Zone of skin (tissue), 1 donor: Measurements from ENCODE around the genes SLC26A3 and THAP5.

GRCh38 chr7:106747302-106747712 lies 86.3 kb upstream of the CCDC71L start:
- RRBS = no CpG with 5 or more reads among the region's 3 CpGs

DNA sequence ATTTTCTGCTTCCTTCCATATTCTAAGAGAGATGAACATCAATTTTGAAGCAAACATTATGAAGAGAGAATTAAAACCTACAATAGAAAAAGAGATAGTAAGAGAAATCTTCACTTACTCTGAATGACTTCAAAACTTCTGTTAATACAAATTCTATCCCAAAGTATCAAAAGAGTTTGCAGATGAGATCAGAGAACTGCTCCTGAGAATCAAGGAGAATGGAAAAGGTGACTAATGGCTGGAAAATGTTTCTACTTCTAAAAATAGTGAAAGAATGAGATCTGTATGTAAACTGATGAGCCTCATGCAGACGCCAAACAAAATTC lies 95.1 kb upstream of the PIK3CG start:
- RRBS = no CpG with 5 or more reads among the region's 1 CpG

- RRBS = no CpG with 5 or more reads among the region's 9 CpGs
Measured at GRCh38 chr7:107077075-107077946, 32.8 kb downstream of the PRKAR2B start.

DNA sequence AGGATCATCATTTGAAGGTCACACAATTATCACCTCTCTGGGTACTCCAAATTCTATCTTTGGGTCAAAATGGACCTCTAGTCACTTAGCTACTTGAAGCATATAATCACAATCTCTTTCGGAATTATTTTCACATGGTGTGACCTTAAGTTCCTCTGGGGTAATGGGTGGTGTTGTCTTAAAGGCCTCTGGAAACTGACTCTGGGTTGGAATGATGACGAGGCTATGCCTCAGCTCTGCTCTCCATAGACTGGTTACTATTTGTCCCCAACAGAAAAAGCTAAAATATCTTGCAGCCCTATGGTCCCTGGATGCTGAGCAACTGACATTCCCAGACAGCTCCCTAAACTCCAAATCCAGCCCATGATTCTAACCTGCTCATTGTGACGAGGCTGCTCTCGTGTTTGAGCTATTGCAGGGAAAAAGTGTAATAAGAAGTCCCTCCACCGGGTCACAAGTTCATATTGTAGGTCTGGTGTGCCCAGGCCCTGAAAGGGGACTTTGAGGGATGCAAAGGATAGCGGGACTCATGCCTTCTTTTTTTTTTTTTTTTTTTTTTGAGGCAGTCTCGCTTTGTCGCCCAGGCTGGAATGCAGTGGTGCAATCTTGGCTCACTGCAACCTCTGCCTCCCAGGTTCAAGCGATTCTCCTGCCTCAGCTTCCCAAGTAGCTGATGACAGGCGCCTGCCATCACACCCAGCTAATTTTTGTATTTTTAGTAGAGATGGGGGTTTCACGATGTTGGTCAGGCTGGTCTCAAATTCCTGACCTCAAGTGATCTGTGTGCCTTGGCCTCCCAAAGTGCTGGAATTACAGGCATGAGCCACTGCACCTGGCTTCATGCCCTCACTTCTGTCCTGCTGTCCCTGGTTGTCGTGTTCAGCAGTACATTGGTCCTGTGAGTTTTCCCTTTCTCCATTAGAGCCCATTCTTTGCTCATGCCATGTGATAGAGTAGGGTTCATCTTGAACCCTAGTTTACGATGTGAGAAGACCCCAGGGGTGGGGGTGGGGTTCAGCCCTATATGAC lies 51.8 kb downstream of the HBP1 start:
- RRBS = no CpG with 5 or more reads among the region's 13 CpGs

DNA sequence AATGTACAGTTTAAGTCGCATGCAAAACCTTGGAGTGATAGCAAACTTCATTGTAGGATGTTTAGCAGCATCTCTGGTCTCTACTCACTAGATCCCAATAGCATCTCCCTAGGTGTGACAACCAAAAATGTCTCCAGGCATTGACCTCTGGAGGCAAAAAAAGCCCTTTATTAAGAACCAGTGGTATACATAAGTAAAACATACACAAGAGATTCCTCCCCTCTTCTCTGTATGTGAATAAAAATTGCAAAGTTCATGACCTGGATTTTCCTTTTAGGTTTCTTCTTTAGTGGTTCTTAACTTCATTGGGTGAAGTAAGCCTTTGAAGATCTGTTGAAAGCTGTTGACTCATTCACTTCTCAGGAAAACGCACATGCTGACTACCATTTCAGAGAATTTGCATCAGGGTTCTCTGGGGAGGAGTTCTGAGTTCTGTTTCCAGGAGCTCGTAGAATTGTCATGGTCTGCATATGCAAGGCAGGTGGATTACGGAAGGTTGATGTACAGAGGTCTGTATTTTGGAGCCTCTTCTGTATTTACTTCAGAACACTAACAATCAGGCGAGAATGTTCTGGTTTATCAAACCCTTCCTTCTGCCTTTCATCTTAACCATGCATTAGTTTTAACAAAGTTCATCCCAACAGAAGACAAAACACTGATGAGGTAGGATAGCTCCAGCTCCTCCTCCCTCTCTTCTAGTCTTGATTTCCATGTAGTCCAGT lies 993 bp upstream of the SLC26A4 start:
- RRBS = no CpG with 5 or more reads among the region's 5 CpGs

DNA sequence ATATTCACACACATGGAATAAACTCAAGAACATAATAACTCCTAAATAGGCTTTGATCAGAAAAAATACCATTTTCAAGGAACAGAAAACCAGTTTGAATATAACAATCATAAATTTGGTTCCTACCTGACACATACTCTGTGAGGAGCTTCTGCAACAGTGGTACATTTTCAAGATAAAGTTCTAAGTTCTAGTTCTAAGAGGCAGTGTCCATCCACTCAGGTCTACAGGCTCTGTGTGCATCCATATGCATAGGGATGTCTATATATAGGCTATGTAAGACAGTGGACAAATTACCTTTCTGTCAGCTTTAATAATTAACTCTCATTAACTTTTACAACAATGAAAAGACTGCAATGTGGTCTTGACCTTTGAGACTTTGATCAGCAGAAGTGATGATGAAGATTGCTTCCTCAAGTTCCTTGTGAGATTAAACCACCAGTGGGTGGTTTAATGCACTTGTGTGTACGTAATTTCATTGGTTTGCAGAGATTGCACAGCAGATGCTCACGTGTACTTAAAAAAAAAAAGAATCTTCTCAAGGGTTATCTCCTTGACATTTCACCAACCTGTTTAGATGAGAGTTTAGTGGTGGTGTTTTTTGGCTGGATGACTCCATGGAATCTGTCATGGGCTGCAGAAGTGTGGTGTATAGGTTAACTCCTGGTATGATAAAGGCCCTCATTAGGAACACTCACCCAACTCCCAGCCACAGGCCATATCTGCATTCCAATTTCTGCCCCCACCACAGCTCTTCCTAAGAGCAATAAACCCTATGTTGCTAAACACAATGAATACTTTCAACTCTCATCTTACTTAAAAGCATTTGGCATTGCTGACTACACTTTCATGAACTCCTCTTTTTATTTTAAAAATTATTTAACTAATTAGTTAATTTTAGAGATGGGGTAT lies at the start of gene SLC26A3:
Gene SLC26A3 (minus strand): TSS at position 239 of the 912 bp plus-strand sequence.
- RRBS = no CpG with 5 or more reads among the region's 2 CpGs

GRCh38 chr7:107952370-107952937 lies 50.5 kb downstream of the LAMB1 start:
- RRBS = no CpG with 5 or more reads among the region's 5 CpGs

GRCh38 chr7:107999373-108000197 lies 3.4 kb downstream of the LAMB1 start:
- RRBS = no CpG with 5 or more reads among the region's 5 CpGs

DNA sequence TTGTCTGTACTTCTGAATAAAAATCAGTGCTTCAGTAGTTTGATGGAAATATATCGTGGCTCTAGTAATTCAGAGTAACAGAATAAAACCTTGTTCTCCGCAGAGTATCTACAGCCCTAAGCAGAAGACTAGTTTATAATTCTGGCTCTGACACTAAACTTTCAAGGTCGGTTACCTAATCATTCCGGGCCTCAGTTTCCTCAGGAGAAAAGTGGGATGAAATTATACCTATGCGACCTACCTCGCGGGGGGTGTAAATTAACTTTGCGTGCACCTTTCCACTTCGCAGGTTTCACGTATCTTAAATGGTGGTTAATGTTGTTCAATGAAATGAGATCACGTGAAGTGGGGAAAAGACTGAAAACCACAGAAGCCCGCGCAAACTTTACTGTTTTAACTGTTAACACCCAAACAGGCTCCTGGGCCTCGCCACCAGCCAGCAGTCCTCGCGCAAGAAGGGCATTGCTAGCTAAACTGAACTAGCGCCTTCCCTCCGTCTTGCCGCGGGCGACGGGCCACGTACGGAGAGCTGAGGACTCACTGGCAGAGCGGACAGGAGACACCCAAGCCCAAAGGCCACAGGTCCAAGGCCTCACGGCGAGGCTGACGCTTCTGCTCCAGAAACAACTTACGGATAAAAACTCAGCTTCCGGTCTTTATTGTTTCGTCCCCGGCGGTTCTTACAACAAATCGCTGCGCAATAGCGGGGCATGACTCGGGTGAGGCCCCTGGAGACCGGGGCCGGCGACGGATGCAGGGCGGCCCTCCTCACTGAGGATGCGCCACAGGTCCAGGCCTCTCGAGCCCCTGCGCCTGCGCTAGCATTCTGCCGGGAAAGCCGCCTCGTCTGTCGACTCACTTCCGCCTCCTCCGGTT lies at the start of gene THAP5:
Gene THAP5 (minus strand): TSS at position 849 of the 876 bp plus-strand sequence.
- RRBS = under 1% methylated on average over 12 of the region's 52 CpGs

GRCh38 chr7:108570378-108570947 lies 789 bp downstream of the DNAJB9 start:
- RRBS = no CpG with 5 or more reads among the region's 20 CpGs

DNA sequence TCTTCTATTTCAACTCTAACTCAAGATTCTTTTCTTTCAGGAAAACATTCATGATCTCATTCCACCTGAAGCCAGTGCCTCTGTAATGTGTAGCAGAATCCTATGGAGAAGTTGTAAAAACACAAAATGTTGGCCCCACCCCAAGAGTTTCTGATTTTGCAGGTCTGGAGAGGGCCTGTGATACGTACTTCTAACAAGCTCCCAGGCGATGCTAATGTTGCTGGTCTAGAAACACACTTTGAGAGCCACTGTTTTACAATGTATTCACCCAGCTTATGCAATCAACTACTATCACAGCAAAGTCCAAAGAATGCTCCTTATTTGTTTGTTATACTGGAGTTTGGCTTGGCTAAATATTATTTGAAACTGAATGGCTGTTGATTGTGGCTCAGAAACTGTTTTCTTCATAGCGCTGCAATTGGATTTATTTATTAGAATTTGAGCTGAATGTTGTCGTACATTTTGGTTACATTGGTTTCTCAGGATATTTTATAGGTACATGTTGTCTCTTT lies 44.3 kb downstream of the DNAJB9 start:
- RRBS = no CpG with 5 or more reads among the region's 4 CpGs

DNA sequence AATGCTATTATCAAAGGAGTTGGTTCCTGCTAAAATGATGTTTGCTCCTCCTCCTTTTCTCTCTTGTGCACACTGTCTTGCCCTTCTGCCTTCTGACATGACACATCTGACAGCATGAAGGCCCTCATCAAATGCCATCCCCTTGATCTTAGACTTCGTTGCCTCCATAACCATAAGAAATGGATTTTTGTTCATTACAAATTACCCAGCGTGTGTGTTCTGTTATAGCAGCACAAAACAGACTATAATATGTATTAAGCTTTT lies 794.1 kb downstream of the DNAJB9 start:
- RRBS = no CpG with 5 or more reads among the region's 2 CpGs

- RRBS = no CpG with 5 or more reads among the region's 2 CpGs
Measured at GRCh38 chr7:111344040-111344828, 218.1 kb downstream of the IMMP2L start.

GRCh38 chr7:111873267-111873638 lies 311.0 kb upstream of the IMMP2L start:
- RRBS = no CpG with 5 or more reads among the region's 8 CpGs

- RRBS = no CpG with 5 or more reads among the region's 6 CpGs
Measured at GRCh38 chr7:111960989-111961611, 245.1 kb downstream of the DOCK4 start.

- RRBS = no CpG with 5 or more reads among the region's 11 CpGs
Measured at GRCh38 chr7:112148894-112149564, 57.2 kb downstream of the DOCK4 start.

- RRBS = no CpG with 5 or more reads among the region's 8 CpGs
Measured at GRCh38 chr7:112183592-112184527, 22.3 kb downstream of the DOCK4 start.

GRCh38 chr7:112203972-112204536 lies 2.1 kb downstream of the DOCK4 start:
- RRBS = no CpG with 5 or more reads among the region's 10 CpGs

- RRBS = no CpG with 5 or more reads among the region's 2 CpGs
Measured at GRCh38 chr7:112452550-112452808, 2.2 kb downstream of the IFRD1 start.

GRCh38 chr7:112475902-112476713 lies 4.7 kb upstream of the LSMEM1 start:
- RRBS = no CpG with 5 or more reads among the region's 4 CpGs